GM12892 (cell line): ENCODE results near the genes ZNF223, CLPTM1 and PPP1R37.

DNA sequence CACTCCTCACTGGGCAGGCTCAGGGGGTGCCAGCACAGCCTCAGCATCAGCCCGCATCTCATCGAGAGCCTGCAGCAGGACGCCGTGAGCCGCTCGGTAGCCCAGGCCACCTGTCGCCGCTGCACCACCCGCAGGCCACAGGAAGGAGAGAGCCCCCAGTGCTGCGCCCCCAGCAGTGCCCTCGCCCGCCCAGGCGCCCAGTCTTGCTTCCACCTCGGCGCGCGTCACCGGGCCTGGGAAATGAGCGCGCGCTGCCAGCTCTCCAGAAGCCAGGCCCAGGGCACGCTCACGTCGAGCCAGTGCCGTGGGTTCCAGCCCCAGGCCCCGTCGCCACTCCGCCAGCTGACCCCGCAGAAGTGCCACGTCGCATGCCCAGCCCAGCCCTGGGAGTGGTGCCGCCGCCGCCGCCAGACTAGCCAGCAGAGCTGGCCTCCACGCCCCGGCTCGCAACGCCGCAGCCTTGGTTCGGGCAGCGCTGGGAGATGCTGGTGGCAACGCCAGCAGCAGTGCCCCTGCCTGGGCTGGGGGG, 3.9 kb downstream of the IRGQ start:
- RRBS, result no CpG with 5 or more reads among the region's 43 CpGs

DNA sequence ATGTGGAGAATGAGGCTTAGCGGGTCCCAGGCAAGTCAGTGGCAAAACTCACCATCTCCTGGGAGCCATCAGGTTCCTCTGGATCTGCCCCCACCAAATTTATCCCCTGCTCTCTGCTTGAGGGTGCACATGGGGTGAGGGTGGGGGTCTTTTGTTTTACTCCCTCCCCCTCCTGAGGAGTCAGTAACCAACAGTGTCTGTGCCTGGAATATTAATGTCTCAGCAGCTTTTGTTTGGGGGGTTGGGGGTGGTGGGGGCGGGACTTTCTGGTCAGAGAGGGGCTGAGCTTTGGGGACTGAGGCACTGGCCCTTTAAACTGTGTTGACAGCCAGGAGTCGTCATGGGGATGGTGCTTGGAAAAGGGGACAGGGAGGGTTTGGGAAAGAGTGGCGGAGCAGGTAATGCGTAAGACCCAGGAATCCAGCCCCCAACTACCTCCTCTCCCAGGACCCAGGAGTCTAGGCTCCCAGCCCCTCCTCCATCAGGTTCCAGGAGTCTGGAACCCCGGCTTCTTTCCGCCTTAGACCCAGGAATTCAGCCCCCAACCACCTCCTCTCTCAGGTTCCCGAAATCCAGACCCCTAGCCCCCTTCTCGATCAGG, 5.2 kb downstream of the CADM4 start:
- RRBS, result no CpG with 5 or more reads among the region's 9 CpGs

- RRBS, result no CpG with 5 or more reads among the region's 4 CpGs
Observed at GRCh38 chr19:43674658-43675041, 4.7 kb upstream of the PLAUR start.

GRCh38 chr19:43799681-43800249, 2.5 kb downstream of the LYPD5 start:
- RRBS, result no CpG with 5 or more reads among the region's 6 CpGs

DNA sequence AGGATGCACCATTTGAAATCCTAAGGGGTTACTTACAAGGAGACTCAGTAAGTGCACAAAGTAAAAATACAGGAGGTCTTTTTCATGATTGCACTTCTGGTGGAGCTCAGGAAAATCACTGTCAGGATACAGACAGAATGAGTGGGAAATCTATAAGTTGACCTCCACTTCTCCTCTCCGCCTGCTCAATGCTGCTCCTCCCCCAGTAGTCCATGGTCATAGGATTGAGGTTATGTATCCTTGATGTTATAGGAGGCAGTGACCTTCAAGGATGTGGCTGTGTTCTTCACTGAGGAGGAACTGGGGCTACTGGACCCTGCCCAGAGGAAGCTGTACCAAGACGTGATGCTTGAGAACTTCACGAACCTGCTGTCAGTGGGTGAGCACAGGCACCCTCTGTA, 5.8 kb downstream of the ZNF230 start:
- RRBS, result no CpG with 5 or more reads among the region's 3 CpGs

DNA sequence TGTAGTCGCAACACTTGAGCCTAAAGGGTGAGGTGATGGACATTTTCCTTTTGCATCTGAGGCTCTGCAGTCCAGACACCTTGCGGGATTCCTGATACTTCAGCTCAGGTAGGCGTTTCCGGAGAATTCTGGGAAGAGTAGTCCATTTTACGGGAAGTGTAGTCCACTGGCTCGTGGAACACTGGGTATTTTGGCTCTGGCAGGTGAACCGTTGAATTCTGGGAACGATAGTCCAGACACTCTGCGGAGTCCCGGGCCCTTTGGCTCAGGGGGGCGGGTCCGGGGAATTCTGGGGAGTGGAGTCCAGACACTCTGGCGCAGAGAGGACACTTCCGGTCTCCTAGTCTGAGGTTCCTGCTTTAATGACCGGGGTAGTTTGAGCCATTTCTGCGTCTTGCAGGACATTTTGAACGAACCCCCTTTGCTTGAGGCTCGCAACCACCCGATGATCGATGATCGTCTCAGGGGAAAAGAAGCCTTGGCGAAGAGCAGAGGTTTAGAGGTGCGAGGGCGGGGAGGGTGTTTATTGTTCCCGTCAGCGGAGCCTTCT, at the start of gene ZNF223:
TSS of gene ZNF223 (plus strand) at position 343 of the 550 bp plus-strand sequence.
- RRBS, result 0% methylated on average over 1 of the region's 26 CpGs

DNA sequence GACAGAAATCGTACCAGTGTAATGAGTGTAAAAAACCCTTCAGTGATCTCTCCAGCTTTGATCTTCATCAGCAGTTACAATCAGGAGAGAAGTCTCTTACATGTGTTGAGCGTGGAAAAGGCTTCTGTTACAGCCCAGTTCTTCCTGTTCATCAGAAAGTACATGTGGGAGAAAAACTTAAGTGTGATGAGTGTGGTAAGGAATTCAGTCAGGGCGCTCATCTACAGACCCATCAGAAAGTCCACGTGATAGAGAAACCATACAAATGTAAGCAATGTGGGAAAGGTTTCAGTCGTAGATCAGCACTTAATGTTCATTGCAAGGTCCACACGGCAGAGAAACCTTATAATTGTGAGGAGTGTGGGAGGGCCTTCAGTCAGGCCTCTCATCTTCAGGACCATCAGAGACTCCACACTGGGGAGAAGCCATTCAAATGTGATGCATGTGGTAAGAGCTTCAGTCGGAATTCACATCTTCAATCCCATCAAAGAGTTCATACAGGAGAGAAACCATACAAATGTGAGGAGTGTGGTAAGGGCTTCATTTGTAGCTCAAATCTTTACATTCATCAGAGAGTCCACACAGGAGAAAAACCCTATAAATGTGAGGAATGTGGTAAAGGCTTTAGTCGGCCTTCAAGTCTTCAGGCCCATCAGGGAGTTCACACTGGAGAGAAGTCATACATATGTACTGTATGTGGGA, 11.3 kb downstream of the ZNF226 start:
- RRBS, result no CpG with 5 or more reads among the region's 8 CpGs

DNA sequence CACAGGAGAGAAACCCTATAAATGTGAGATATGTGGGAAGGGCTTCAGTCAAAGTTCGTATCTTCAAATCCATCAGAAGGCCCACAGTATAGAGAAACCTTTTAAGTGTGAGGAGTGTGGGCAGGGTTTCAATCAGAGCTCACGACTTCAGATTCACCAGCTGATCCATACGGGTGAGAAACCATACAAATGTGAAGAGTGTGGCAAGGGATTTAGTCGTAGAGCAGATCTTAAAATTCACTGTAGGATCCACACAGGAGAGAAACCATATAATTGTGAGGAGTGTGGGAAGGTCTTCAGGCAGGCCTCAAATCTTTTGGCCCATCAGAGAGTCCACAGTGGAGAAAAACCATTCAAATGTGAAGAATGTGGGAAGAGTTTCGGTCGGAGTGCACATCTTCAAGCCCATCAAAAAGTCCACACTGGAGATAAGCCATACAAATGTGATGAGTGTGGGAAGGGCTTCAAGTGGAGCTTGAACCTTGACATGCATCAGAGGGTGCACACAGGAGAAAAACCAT, 12.0 kb downstream of the ZNF226 start:
- RRBS, result no CpG with 5 or more reads among the region's 6 CpGs

DNA sequence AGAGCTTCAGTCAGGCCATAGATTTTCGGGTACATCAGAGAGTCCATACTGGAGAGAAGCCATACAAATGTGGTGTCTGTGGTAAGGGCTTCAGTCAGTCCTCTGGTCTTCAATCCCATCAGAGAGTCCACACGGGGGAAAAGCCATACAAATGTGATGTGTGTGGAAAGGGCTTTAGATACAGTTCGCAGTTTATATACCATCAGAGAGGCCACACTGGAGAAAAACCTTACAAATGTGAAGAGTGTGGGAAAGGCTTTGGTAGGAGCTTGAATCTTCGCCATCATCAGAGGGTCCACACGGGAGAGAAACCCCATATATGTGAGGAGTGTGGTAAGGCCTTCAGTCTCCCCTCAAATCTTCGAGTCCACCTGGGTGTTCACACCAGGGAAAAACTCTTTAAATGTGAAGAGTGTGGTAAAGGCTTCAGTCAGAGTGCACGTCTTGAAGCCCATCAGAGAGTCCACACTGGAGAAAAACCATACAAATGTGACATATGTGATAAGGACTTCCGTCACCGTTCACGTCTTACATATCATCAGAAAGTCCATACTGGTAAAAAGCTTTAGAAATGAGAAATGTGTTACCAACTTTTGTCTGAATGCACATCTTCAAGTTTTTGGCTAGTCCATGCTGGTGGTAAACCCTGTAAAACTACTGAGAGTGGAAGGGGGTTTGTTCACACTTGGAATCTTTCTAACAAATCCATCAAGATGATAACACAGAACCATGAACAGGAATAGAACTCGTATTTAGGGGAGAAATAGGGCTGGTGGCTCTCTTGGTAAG, 23.2 kb upstream of the ZNF233 start:
- RRBS, result no CpG with 5 or more reads among the region's 11 CpGs

GRCh38 chr19:44588330-44589103, 24.8 kb upstream of the IGSF23 start:
- RRBS, result no CpG with 5 or more reads among the region's 2 CpGs

DNA sequence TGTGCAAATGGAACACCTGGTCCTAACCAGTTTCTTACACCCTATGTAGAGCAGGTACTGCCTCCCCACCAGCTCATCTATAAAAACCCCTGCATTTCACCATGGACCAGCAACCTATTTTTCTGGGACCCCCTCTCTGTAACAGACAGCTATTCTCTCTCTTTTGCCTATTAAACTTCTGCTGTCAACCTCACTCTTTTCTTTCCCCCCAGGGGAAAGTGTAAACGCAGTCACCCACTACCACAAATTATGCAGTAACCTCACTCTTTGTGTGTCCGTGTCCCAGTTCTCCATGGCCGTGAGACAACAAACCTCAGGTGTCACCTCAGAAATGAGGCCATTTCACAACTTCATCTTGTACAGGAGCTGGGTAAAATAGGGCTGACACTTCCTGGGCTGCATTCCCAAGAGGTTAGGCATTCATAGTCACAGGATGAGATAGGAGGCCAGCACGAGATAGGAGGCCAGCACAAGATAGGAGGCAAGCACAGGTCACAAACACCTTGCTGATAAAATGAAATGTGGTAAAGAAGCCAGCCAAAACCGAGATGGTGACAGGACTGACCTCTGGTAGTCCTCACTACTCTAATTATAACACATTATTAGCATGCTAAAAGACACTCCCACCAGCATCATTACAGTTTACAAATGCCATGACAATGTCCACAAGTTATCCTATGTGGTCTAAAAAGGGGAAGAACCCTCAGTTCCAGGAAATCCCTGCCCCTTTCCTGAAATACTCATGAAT, 21.1 kb upstream of the IGSF23 start:
- RRBS, result no CpG with 5 or more reads among the region's 5 CpGs

GRCh38 chr19:44684861-44685450, 13.7 kb downstream of the CEACAM19 start:
- RRBS, result no CpG with 5 or more reads among the region's 14 CpGs

DNA sequence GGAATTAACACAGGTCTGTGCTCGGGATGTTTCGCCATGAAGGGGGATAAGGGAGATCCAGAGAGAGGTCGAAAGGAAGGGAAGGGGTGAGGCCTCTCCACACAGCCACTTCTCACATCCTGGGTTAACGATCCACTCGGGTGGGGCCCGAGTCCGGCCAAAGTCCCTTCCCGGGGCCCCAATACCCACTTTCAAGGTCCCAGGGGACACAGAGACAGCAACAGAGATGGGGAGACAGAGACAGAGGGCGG, 1.5 kb upstream of the BCL3 start:
- RRBS, result no CpG with 5 or more reads among the region's 9 CpGs

GRCh38 chr19:44757718-44758954, 9.6 kb downstream of the BCL3 start:
- RRBS, result 96% methylated on average over 20 of the region's 82 CpGs

DNA sequence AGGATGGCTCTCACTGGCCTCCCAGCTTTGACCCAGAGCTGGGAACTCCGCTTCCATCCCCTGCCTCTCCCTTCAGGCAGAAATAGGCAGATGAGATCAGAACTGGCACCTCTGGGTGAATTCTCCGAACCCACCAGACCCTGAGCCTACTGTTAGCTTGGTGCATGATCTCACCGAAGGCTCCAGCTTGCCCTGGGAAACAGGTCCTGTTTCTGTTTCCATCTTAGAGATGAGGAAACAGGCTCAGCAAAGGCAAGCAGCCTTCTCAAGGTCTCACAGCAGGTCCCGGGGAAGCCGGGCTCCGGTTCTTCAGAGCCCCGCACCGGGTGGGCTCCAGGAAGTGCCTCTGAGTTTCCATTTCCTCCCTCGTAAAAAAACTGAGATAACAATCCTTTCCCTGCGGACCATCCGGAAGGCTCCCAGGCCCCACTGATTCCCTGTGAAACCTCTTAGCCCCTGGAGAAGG, 2.0 kb downstream of the NECTIN2 start:
- RRBS, result 73% methylated on average over 3 of the region's 11 CpGs

- RRBS, result no CpG with 5 or more reads among the region's 12 CpGs
Observed at GRCh38 chr19:44907519-44907970, 1.9 kb downstream of the APOE start.

GRCh38 chr19:44954290-44955477, at the start of gene CLPTM1:
Gene CLPTM1 (plus strand): TSS chr19:44955380.
- RRBS, result 1% methylated on average over 23 of the region's 77 CpGs

- RRBS, result no CpG with 5 or more reads among the region's 2 CpGs
Observed at GRCh38 chr19:44959104-44959413, 3.9 kb downstream of the CLPTM1 start.

- RRBS, result no CpG with 5 or more reads among the region's 27 CpGs
Observed at GRCh38 chr19:45090718-45091336, 2.2 kb upstream of the PPP1R37 start.

- RRBS, result under 1% methylated on average over 30 of the region's 122 CpGs
Observed at GRCh38 chr19:45092479-45093865, at the start of gene PPP1R37. Gene PPP1R37 (plus strand): TSS chr19:45093179.